Left colon (tissue), 1 donor: ENCODE measurements around the genes IREB2, ADAMTS7 and FAH.

DNA sequence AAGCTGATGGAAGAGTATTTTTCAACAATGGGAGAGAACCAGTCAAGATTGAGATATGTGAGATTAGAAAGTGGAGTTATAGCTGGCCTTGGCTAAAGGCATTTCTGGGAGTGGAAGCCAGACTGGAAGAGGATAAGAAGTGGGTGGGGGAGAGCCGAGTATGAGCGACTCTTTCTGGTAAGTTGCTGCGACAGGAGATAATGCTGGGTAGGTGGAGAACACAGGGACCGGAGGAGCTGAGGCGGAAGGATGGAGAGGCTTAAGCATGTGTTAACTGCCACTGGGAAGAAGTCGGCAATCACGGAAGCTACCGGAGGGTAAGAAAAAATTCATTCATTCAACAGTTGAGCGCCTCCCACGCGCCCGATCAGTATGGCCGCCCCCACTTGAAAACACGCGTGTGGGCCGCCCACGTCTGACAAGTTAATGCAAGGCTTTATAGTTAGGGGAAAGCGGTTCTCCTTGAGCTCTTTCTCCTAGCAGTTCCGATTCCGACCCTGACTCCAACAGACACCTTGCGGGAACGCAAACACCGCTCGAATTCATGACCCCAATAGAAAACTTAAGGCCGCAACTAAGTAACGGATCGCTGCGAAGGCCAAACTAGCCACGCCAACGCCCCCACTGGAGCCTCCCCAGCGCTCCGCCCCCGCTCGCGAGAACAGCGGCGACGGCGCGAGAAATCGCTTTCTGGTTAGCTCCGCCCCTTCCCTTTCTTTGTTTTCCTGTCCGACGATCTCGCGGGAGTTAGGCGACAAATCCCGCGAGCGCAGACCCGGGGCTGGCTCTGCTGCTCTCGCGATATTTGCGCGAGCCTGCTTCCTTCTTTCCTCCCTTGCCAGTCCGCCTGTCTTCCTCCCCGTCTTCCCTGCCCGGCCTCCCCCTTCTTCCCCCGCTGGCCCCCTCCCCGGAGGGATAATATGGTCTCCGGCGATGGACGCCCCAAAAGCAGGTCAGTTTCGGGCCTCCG is at the start of gene IREB2:
TSS of gene IREB2 (plus strand) at position 812 of the 970 bp plus-strand sequence.
- PRO-cap = bidirectional peak, plus-strand start at position 826 of the sequence, minus-strand start at position 555 of the sequence

GRCh38 chr15:78449323-78449949 is 11.4 kb downstream of the IREB2 start:
- PRO-cap = no peak

- PRO-cap = no peak
Measured at GRCh38 chr15:78537646-78538135, 2.6 kb upstream of the PSMA4 start.

GRCh38 chr15:78811093-78811843 is at the start of gene ADAMTS7:
TSS of gene ADAMTS7 (minus strand) at chr15:78811464.
- PRO-cap = bidirectional peak, plus-strand start at chr15:78811599, minus-strand start at chr15:78811355

DNA sequence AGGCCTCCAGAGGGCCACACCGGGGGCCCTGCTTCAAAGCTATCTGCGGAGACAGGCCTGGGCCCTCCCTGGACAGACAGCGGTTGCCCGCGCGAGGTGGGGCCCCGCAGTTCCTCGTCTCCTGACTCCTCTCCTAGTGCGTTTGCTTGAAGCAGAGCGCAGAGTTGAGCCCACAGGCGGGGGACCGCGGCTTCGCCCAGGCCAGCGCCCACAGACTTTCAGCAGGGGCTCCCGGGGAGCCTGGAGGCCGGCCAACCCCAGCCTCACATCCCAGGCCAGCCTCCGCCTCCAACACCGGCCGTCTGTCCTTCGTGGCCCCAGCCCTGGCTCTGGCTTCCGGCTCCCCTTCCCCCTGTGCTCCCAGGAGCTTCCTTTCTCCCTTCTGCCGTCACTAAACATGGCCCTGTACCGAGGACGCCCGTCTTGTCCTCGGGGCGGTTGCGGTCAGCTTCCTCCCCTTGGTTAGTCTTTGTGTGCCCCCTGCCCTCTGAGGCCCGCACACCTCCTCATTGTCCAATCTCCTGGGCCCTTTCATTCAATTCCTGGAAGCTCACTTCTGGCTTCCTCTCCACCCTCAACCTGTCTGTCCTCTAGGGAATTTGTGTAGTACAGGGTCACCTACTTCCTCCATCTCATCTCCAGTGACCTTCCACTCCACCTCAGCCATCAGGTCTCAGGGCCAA is 721 bp upstream of the ADAMTS7 start:
- PRO-cap = no peak

GRCh38 chr15:78904622-78905348 is 32.1 kb downstream of the MORF4L1 start:
- PRO-cap = no peak

DNA sequence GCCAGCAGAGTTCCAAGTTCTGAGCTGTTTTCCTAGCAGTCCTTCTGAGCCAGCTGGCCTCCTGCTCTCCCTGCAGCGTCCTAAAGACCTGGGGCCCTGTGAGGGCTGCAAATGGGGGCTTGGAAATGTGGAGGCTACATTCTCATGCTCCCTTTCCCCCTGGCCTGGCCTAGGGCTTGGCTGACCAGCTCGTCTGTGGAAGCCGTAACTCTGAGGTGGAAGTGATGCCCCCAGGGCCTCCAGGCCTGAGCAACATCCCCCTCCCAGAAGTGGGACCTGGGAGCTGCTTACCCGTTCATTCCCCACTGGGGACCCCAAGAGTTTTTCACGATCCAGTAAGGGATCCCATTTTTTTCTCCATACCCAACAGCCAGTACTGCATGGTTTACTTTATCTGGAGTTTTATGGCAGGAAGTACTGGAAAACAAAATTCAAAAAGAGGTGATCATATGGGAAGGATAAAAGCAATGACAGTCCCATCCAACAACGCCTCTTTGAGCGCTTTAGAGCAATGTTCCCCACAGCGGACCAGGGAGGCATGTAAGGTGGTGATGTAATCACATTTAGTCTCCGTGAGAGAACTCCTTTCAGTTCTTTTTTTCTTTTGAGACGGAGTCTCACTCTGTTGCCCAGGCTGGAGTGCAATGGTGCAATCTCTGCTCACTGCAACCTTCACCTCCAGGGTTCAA is 22.0 kb downstream of the CTSH start:
- PRO-cap = no peak

- PRO-cap = no peak
Measured at GRCh38 chr15:78930849-78931395, 13.9 kb downstream of the CTSH start.

DNA sequence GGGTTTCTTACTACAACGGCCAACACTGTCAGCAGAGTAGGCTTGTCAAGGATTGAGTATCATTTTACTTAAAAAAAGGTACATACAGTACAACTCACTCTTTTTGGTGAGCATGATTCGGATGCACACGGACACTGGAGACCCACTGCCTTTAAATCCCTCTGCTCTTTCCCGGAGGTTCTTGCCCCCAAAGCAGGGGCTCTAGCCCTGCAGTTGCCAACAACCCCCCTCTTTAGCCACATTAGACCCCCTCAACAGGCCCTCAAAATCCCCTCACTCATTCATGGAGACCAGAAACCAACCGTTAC is 20.2 kb upstream of the CTSH start:
- PRO-cap = no peak

GRCh38 chr15:78976973-78977897 is 32.4 kb upstream of the CTSH start:
- PRO-cap = no peak

- PRO-cap = no peak
Measured at GRCh38 chr15:78988373-78989115, 43.7 kb upstream of the CTSH start.

- PRO-cap = no peak
Measured at GRCh38 chr15:78991496-78991860, 46.6 kb upstream of the CTSH start.

DNA sequence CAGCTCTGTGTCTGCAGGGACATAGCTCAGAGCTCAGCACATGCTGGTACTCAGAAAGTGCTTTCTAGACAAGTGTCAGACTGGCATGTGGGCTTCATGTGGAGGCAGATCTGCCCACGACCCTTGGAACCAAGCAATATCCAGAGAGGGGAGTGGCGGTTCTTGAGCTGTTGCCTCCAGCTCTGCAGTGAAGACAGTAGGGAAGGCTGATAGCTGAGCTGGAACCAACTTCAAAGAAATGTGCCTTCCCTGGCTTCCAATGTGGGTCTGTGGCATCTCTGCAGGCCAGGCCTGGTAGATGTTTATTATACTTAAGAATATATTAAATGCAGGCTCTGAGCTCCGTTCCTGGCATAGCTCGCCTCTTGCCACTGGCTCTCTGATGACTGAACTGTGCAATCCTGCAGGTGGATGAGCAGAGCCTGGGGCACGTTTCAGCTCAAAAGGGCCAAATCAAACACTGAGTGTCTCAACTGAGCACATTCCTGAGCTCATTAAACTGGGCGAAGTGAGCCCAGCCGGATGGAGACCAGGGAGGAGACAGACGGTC is 77.8 kb upstream of the ANKRD34C start:
- PRO-cap = no peak

DNA sequence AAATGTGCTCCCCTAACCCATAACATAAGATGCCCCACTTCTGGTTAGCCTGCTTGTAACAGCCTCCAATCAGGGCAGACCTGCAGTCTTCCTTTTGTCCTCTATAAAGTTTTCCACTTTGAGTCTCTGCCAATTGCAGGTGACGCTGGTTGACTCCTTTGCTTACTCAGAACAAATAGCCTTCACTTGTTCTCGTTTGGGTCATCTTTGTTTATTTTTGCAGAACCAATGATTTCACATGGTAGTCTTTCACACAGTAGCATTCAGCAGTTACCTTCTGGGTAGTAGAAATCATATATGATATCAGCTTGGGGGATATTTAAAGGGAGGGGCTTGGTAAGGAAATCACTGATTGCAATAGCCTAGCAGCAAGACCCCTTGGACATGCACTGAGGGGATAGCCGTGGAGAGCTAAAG is 225.6 kb downstream of the MINAR1 start:
- PRO-cap = no peak

GRCh38 chr15:79960943-79961285 is 10.1 kb downstream of the BCL2A1 start:
- PRO-cap = no peak

DNA sequence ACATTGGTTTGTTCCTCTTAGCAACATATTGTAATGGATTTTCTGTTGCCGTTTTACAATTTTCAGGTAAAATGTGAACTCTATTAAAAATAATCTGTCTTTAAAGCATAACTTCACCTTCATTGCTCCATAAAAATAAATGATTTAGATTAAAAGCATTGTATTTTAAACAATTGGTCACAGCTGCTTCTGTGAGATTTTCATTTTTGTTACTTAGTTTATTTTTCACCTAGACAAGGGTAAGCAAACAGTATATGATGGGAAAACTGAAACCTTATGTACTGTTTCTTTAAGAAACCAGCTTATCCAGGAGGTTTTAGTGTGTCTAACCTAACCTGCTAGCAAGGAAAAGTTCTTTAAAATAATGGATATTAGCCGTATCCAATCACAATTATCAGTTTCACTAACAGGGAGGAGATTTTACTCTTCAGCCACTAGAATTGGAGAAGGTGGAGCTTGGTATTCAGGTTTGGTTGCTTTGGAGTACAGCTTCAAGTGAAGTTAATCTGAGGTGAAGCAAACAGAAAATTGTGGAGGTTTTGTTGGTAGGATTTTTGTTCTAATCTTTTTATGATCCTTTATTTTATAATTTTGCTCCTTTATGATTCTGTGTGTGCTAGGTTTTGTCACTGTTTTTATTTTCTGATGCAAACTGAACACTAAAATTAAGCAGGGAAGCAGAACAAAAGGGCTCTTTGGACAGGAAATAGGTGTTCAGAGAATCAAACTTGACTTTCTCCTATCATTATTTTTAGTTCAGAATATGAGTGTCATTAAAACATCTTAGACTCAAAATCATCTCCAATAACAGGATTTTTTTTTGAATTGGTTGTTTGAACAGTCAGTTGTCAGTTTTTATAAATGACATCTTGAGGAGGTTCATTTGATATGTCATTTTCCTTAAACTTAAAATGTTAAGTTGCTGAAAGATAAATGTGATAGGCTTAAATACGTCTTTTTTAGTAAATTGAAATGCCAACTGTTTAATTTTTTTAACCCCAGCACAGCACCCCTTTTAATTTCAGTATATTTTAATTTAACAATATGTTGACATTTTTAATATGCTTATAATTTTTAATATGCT is 13.0 kb downstream of the ZFAND6 start:
- PRO-cap = unidirectional peak, plus-strand start at position 466 of the sequence

- PRO-cap = no peak
Measured at GRCh38 chr15:80083747-80084615, 24.5 kb downstream of the ZFAND6 start.

DNA sequence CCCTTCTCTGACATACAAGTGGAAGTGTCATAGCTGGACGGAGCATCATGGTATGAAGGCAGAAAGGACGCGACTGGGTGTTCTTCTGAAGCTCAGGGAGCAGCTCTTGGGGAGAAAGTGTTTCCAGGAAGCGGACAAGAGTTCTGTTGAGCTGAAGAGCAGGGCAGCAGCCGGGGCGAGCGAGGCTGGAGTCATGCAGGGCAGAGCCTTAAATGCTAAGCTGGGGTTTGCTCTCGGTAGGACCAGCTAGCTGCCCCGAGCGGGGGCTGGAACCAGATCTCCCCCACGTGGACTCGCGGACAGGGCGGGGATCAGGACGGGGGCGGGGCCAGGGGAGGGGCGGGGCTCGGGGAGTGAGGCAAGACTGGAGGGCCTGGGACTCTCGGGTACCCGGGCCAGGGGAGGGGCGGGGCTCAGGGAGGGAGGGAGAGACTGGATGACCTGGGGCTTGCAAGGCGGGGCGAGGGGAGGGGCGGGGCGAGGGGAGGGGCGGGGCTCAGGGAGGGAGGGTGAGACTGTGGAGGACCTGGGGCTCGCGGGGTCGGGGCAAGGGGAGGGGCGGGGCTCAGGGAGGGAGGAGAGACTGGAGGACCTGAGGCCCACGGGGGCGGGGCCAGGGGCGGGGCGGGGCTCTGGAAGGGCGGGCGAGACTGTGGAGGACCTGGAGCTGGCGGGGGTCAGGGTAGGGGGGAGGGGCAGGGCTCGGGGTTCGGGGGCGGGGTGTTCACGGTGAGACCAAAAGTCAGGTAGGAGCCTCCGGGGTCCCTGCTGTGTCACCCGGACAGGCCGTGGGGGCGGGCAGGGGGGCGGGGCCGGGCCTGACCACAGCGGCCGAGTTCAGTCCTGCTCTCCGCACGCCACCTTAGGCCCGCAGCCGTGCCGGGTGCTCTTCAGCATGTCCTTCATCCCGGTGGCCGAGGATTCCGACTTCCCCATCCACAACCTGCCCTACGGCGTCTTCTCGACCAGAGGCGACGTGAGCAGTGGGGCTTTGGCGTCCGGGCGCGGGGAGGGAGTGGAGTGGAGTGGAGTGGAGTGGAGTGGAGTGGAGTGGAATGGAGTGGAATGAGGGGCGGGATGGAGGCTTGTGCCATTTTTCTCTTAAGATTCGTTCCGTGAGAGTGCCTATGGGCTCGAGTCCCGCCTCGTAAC is at the start of gene FAH:
TSS of gene FAH (plus strand) at position 840 of the 1,152 bp plus-strand sequence.
- PRO-cap = unidirectional peak, minus-strand start at position 136 of the sequence; unidirectional peak, plus-strand start at position 635 of the sequence; bidirectional peak, plus-strand start at position 825 of the sequence, minus-strand start at position 864 of the sequence

DNA sequence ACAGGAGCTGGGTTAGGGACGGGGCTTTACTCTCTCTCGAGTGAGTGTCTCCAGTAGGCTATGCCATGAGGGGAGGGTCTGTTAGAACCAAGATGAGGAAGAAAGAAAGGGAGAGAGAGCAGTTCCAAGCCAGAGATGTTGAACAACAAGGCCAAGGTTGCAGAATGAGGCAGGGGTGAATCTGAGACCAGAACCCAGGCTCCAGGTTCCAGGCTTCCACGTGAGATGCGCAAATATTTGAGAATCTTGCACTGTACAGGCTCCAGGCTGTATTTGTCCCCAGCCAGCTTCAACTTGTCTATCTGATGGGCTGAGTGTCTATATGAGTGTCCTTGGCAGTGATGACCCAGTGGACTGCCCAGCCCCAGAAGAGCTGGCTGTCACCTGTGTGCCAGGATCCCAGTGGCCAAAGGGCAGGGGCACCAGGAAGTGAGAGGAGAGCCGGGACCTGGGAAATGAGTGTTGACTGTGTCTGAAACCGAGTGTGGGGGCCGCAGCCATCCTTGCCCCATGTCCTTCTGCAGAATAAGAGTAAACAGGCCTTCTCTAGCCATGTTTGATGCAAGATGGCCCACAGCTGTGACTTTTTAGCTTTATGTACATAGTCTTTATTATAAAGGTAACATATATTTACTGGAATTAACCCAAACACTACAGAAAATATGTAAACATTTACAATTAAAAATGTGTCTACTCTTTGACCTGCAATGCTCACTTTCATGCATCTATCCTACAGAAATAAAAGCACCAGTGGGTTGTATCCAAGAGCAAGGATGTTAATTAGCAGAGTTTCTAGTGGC is 10.4 kb downstream of the FAH start:
- PRO-cap = no peak

GRCh38 chr15:80550101-80550835 is 144.8 kb upstream of the ABHD17C start:
- PRO-cap = no peak